Measurements from ENCODE around the genes CORO7, GLYR1 and EEF2KMT.

- RRBS: no CpG with 5 or more reads among the region's 5 CpGs
Measured at GRCh38 chr16:4212859-4213540, 28.9 kb downstream of the SRL start.

DNA sequence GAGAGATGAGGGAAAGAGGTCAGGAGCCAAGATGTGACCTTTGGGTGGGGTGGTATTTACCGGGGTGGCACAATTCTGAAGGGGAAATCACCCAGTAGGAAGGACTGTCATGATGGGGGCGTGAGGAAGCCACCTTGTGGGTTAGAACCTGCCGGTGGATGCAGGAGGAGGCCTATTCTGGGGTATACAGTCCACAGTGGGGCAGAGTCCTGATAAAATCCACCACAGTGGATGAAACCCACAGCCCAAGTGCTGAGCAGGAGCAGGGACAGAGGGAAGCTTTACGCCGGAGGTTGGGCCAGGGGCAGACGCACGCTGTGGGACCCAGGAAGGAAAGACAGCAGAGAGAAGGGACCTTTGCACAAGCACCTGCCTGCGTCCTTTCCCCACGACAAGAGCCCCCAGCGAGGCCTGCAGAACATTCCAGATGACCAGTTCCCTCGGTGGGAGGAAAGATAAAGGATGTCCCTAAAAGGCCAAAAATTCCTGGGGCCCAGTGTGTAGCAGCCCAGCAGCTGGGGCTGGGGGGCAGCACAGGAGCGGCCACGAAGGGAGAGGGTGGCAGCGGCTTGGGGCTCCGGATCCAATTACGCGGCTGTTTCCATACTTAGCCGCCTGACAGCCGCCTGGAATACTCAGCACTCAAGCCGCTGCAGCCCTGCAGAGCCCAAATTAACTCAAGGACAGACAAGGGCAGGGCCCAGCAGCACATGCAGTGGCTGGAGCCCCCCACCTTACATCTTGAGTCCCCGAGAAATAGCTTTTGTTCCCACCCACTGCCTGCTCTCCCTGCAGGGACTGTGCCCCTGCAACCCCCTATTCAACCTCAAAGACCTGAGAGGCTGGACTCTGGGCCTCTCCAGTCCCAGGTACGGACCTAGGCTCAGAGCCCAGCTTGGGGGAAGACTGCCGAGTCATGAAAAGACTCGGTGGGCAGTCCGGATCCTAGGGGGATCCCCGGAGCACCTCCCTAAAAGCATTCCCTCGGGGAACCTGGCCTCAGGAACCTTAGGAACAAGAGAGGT, 1.3 kb downstream of the SRL start:
- RRBS: 37% methylated on average over 3 of the region's 27 CpGs

DNA sequence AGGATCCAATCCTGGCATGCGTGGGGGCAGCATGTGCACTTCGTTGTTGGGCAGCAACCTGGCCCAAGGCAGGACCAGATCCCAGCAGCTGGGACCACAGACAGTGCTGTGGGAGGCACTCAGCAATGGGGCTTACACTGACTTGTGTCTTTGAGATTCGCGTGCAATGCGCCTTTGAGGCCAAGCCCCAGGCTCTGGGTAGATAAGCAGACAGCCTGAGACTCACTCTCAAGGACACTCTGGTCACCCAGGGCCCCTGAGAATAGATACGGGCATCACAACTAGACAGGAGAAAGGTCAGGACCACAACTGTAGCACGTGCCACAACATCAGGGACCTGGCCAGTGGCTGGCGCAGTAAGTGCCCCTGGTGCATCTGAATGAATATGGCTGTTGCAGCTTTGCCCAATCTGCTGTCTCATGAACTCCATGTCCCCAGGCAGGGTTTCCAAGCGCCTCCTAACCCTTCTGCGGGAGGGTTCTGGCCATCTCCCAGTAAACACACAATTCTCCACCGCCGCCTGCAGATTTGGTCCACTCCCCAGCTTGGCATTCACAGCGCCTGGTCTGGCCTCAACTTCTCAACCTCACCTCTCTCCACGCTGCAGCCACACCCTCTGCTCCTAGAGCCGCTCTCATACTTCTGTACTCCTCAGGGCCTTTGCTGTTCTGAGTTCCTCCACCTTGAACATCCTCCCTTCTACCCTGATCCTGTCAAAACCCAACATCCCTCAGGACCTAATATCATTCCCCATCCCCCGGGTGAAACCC, 3.1 kb downstream of the PAM16 start:
- RRBS: 100% methylated on average over 1 of the region's 16 CpGs

- RRBS: no CpG with 5 or more reads among the region's 15 CpGs
Measured at GRCh38 chr16:4378139-4378668, 6.6 kb downstream of the VASN start.

DNA sequence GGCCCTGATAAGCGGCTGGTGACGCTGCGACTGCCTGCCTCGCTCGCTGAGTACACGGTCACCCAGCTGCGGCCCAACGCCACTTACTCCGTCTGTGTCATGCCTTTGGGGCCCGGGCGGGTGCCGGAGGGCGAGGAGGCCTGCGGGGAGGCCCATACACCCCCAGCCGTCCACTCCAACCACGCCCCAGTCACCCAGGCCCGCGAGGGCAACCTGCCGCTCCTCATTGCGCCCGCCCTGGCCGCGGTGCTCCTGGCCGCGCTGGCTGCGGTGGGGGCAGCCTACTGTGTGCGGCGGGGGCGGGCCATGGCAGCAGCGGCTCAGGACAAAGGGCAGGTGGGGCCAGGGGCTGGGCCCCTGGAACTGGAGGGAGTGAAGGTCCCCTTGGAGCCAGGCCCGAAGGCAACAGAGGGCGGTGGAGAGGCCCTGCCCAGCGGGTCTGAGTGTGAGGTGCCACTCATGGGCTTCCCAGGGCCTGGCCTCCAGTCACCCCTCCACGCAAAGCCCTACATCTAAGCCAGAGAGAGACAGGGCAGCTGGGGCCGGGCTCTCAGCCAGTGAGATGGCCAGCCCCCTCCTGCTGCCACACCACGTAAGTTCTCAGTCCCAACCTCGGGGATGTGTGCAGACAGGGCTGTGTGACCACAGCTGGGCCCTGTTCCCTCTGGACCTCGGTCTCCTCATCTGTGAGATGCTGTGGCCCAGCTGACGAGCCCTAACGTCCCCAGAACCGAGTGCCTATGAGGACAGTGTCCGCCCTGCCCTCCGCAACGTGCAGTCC, 10.9 kb downstream of the VASN start:
- RRBS: no CpG with 5 or more reads among the region's 44 CpGs

DNA sequence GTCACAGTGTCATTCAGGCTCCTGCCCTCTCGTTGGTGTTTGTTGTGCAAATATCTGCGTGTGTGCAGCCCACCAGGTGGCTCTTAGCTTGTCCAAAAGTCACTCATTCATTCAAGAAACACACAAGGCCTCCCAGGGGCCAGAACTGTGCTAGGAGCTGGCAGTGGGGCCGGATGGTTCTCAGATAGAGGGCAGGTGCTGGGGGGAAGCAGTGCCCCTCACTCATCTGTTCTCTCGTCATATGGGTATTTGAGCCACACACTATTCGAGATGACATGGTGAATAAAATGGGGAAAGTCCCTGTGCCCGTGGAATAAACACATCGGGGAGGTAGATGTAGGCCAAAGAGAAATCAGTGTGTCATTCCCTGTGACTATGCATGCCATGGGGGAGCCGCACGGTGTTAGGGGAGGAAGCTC, 18.1 kb downstream of the VASN start:
- RRBS: no CpG with 5 or more reads among the region's 9 CpGs

DNA sequence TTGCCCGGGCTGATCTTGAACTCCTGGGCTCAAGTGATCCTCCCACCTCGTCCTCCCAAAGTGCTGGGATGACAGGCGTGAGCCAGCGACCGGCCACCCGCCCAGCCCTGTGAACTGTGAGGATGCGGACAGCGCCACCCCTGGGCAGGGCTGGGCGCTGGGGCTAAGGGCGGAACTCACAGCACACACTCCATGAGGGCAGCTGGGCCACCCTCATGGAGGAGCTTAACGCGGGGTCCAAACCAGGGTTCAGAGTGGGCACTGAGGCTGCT, 14.0 kb downstream of the CORO7 start:
- RRBS: no CpG with 5 or more reads among the region's 12 CpGs

GRCh38 chr16:4407262-4408170, 8.9 kb downstream of the CORO7 start:
- RRBS: no CpG with 5 or more reads among the region's 20 CpGs

DNA sequence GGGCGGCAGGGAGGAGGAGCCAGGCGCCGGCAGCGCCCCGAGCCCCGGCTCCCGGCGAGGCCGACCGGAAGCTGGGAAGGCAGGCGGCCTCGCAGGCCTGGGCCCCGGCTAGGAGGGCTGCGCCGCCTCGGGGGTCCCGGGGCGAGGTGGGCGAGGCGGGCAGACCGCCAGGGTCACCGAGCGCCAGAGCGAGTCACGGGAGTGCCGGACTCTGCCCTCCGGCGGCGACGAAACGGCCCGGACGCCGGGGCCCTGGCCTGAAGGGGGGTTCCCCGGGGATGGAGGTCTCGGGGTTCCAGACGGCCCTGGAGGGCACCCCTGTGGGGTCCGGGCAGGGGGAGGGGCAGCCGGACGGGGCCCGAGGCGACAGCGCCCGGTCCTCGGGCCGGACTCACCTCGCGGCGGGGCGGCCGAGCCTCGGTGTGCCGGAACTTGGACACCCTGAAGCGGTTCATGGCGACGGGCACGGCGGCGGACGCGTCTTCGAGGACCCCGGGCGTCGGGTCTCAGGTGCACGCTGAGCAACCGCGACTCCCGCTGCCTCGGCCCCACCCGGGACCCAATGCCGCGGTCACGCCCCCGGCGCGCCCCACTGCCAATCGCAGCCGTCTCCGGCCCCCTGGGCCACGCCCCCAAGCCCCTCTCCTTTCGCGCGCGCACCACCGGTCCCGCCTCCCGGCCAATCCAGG, at the start of gene CORO7:
Gene CORO7, minus strand, starts transcription at position 533 of the 689 bp plus-strand sequence.
- RRBS: 2% methylated on average over 51 of the region's 88 CpGs

DNA sequence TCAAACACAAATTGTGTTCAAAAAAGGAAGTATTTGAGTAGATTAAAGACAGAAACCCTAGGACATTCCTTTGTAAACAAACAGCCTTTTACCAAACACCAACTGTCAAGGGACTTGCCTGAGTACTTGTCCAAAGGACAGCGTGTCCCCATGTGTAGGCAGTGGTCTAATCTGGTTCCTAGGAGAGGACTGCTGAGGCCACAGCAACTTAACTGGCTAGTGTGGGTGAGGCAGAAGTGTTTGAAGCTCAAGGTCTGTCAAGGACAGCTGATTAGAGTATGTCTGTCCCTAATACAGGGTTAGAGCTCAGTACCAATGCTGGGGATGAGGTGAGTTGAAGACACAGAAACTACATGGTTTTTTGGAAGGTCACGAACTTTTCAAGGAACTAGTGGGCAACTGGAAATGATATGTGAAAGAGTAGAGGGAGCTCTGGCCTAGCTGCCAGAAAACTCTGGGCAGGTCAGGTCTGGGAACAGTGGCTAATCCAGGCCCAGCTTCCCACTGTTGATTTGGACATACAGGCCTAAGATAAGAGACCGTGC, 10.1 kb downstream of the HMOX2 start:
- RRBS: no CpG with 5 or more reads among the region's 3 CpGs

DNA sequence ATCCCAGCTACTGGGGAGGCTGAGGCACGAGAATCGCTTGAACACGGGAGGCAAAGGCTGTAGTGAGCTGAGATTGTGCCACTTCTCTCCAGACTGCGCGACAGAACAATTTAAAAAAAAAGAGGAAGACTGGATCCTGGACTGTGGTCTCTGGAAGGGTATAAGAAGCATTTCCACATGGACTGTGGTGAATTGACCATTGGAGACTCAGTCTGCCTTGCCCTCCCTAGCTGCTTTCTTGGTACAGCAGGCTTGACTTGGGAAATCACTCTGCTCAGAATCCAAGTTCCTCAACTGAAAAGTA, 1.1 kb upstream of the MGRN1 start:
- RRBS: no CpG with 5 or more reads among the region's 5 CpGs

- RRBS: no CpG with 5 or more reads among the region's 10 CpGs
Measured at GRCh38 chr16:4676405-4676818, 16.9 kb upstream of the NUDT16L1 start.

DNA sequence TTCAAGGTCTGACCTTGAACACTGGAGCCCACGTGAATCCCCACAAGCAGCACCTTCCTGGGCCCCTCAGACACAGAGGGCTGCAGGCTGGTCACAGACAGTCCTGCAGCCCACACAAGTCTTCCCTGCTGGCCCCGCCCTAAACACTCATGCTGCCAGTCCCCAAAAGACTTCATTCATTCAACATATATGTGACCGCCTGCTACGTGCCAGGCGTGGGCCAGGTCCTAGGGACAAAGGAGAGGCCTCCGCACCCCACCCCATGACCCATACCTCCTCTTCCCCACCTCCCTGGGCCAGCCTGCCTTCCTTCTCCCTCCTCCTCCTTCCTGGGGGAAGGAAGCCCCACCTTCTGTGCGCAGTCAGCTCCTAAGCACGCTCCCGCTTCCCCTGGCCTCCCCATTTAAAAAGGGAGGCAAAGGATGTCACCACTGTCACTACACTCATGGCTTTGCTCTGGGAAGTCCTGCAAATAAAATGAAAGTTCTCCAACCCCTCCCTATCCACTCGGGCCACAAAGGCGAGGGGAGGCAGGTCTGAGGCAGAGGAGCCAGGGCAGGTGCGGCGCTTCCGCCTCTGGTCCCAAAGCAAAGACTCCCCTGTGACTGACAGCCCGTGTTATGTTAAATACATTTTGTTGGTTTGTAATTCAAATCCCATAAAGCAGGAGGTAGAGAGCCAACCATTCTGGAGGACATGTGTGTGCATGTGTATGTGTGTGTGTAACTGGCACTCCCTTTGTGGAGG, 9.0 kb downstream of the DNAAF8 start:
- RRBS: no CpG with 5 or more reads among the region's 15 CpGs

DNA sequence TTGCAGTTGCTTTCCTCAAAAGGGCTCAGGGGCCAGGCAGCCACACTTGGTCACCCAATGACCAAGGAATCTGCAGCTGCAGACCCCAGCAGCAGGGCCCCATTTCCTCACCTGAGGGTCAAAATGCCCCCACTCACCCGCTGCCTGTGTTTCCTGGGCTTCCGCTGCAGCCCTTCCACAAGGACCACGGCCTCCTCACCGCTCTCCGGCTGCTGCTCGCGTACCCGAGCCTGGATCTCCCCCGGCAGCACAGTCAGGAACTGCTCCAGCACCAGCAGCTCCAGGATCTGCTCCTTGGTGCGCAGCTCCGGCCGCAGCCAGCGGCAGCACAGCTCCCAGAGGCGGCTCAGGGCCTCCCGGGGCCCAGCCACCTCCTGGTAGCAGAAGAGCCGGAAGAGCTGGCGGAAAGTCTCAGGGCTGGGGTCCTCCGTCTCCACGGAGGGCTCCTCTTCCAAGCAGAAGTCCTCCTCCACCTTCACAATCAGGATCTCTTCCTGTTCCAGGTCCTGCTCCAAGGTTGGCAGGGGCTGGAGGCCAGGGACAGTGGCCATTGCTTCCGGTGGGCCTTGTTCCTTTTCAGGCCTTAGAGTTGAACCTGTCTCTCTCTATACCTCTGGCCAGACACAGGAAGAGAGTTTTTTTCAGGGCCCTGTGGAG, 1.4 kb downstream of the ZNF500 start:
- RRBS: 100% methylated on average over 6 of the region's 20 CpGs

DNA sequence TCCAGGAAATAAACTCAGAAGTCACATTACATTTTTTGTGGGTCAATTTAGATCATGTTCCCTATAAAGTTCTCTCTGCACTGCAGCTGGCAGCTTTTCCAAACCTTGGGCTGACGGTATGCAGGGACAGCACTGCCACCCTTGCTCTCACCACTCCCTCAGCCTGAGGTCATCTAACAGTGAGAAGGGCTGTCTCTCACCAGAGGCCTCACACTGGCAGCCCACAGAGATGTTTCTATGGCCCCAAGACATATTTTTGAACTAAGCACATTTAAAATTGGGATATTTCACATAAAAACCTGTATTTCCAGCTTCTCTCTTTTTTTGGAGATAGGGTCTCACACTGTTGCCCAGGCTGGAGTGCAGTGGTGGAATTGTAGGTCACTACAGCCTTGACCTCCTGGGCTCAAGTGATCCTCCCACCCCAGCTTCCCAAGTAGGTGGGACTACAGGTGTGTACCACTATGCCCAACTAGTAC, 18.1 kb downstream of the GLYR1 start:
- RRBS: no CpG with 5 or more reads among the region's 1 CpG

- RRBS: under 1% methylated on average over 51 of the region's 66 CpGs
Measured at GRCh38 chr16:4847159-4847574, at the start of gene GLYR1. Gene GLYR1 (minus strand): TSS chr16:4847288.

GRCh38 chr16:4852753-4853243, 5.5 kb downstream of the UBN1 start:
- RRBS: no CpG with 5 or more reads among the region's 13 CpGs

DNA sequence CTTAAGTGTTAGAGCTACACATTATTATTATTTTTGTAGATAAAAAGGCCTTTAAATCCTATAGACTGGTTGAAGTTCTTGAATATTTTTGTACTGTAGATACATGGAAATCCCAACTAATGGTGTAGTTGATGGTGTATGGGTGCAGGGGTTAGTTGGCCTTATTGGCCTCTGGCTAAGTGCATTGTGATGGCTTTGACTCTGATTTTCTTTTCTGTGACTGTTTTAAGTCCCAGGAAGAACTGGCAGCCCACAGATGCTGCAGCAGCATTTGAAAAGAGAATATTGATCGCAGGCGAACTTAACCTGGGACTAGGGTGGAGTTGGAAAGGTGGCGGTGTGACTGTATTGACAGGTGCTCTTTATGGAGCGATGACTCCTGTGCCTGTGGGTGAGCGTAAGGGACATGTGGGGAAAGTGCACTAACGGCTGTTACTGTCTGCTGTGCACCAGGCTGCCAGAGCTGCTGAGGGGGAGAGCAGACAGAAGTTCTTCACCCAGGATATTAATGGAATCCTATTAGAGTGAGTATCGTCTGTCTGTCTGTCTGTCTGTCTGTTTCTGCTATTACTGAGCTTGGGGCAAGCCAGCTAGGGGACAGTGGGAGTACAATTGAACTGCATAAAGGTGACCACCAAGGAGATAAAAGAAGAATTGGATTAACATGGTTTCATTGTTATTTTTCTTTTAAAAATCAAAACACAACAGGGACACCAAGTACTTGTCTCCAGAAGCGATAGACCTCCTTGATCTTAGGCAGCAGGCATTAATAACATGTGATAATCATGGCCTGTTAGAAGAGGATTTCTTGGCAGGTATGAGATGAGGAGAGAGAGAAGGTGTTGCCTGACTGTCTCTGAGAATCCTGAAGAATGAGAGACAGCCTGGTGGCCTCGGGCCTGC, 21.4 kb downstream of the UBN1 start:
- RRBS: no CpG with 5 or more reads among the region's 9 CpGs

- RRBS: no CpG with 5 or more reads among the region's 7 CpGs
Measured at GRCh38 chr16:4880844-4881480, 33.7 kb downstream of the UBN1 start.

DNA sequence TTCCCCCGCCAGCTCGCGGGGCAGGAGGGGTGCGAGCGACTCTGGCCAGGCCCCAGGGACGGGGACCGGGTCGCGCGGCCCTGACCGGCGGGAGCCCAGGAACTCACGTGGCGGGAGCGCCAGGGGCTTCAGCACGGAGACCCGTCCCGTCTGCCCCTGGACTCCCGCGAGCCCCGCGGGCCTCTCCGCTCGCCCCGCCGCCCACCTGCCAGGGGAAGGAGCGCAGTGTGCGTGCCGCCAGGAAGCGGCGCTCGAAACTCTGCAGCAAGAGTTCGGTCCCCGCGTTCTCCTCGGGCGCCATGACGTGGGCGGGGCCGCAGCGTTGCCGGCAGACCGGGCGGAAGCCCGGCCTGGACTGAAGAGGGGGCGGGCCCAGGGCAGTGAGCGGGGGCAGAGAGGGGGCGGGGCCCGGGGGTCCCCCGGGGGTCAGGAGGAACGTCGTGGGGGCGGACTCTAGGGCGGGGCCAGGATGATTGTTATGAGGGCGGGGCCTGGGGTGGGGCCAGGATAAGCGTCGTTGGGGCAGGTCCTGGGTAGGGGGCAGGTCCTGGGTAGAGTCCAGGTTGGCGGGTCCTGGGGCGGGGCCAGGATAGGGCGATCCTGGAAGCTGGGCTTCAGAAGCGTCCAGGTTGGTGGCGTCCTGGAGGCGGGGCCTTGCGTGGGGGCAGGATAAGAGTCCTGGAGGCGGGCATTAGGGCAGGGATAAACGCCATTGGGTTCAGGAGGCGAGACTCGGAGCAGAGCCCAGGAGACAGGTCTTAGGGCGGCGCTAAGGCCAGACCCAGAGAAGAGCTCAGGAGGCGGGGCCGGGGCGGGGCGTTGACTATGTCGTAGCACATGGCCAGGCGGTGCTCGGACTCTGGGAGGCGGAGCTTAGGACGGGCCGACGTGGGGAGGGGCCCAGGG, at the start of gene EEF2KMT:
Gene EEF2KMT, minus strand, starts transcription at position 357 of the 906 bp plus-strand sequence.
- RRBS: 3% methylated on average over 2 of the region's 81 CpGs